Gastroesophageal sphincter (tissue), 4 donors: ENCODE measurements around a stretch of chr21.

DNA sequence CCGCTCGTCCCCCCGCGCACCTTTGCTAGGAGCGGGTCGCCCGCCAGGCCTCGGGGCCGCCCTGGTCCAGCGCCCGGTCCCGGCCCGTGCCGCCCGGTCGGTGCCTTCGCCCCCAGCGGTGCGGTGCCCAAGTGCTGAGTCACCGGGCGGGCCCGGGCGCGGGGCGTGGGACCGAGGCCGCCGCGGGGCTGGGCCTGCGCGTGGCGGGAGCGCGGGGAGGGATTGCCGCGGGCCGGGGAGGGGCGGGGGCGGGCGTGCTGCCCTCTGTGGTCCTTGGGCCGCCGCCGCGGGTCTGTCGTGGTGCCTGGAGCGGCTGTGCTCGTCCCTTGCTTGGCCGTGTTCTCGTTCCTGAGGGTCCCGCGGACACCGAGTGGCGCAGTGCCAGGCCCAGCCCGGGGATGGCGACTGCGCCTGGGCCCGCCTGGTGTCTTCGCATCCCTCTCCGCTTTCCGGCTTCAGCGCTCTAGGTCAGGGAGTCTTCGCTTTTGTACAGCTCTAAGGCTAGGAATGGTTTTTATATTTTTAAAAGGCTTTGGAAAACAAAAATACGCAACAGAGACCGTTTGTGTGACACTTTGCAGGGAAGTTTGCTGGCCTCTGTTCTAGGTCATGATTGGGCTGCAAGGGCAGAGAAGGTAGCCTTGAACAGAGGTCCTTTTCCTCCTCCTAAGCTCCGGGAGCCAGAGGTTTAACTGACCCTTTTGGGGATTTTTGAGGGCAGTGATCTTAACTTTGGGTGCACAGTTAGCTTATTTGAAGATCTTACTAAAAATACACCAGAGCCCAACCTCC is 587 bp downstream of the SOD1 start:
- PRO-cap: bidirectional peak, plus-strand start at position 249 of the sequence, minus-strand start at position 102 of the sequence
- RAMPAGE, long total RNA, 4 experiments: no peak in any of the 4 experiments

DNA sequence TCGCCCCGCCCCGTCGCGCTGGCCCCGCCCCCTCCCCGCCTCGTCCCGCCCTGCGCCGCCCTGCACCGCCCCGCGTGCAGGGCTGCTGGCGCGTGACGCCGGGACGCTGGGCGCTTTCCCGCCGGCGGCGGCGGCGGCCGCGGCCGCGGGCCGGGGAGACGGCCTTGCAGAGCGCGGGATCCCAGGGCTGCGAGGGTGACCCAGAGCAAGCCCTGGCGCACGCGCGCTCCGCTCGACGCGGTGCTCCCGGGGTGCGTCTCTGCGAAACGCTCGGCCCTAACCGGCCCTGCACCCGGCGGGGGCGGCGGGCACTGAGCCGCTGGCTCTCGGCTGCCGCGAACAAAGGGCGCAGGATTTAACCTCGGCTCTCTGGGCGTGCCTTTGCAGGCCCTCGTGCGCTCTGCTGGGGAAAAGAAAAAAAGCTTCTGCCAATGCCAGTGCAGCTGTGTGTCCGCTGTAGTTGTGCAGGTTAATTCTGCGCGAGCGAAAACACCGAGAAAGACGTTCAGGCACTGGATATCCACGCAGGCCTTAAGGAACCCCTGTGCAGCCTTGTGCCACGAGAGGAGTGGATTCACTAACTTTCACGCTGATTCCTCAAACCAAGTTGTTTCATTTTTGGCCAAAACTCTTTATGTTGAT is 362 bp upstream of the SCAF4 start:
- PRO-cap: bidirectional peak, plus-strand start at position 113 of the sequence, minus-strand start outside the sequence
- RAMPAGE, long total RNA, 4 experiments: no peak in any of the 4 experiments

GRCh38 chr21:31781819-31782087 is 49.8 kb upstream of the SCAF4 start:
- PRO-cap: no peak
- RAMPAGE, long total RNA, 4 experiments: no peak in any of the 4 experiments

- PRO-cap: no peak
- RAMPAGE, long total RNA, 4 experiments: no peak in any of the 4 experiments
These were observed 24.6 kb downstream of the HUNK start for GRCh38 chr21:31897223-31897975.

DNA sequence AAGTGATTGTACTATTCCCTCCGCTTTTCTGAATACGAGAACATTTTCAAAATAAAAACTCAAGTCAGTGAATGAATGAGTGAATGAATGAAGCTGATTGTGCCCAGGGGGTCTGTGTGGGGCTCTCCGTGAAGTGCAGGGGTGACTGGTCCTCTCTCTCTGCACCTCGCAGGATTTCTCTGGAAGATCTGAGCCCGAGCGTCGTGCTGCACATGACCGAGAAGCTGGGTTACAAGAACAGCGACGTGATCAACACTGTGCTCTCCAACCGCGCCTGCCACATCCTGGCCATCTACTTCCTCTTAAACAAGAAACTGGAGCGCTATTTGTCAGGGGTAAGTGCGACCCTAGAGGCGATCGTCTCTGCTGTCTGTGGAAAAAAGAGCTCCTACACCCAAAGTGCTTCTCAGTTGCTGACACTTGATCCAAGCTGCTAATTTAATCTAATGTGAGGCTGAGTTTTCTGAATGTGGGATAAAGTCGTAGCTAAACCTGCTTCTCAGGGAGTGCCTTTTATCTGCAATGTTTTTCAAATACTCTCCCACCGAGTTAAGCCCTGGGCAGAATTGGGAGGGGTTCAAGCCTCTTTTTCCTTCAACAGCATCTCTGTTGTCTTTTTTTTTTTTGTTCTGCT is 101.7 kb downstream of the HUNK start:
- PRO-cap: no peak
- RAMPAGE, long total RNA, 4 experiments: no peak in any of the 4 experiments

- PRO-cap: no peak
- RAMPAGE, long total RNA, 4 experiments: no peak in any of the 4 experiments
These were observed 42.4 kb downstream of the URB1 start for GRCh38 chr21:32350502-32350702.

DNA sequence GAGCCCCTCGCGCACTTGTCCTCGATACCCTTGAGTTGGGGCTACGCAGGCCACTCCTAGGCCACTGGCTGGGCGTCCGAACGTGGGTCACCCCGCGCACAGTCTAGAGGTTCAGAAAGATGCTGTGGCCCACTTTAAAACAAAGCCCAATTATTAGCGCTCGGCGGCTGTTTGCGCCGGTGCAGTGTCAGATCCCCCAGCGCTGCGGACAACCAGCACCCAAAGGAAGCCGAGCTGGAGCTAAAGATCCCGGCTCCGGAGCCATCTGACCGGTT is 740 bp upstream of the EVA1C start:
- PRO-cap: unidirectional peak, plus-strand start at position 190 of the sequence
- RAMPAGE, long total RNA, 4 experiments: no peak in any of the 4 experiments

GRCh38 chr21:32417565-32418541 is 5.3 kb downstream of the EVA1C start:
- PRO-cap: no peak
- RAMPAGE, long total RNA, 4 experiments: start-site peak on the plus strand in 1 of 4 experiments, at chr21:32417925-32417952 at its widest, 27 reads per replicate

DNA sequence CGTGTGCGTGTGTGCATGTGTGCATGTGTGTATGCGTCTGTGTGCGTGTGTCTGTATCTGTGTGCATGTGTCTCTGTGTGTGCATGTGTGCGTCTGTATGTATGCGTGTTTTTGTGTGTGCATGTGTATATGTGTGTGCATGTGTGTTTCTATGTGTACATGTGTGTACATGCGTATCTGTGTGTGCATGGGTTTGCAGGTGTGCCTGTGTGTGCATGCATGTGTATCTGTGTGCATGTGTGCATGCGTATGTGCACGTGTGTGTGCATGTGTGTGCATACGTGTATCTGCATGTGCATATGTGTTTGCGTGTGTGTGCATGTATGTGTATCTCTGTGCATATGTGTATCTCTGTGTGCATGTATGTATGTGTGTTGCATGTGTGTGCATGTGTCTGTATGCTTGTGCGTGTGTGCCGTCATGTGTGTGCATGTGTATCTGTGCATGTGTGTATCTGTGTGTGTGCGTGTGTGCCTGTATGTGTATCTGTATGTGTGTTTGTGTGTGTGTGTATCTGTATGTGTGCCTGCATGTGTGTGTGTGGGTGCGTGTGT is 77.8 kb downstream of the TCP10L start:
- PRO-cap: no peak
- RAMPAGE, long total RNA, 4 experiments: no peak in any of the 4 experiments

- PRO-cap: no peak
- RAMPAGE, long total RNA, 4 experiments: start-site peak on the minus strand in 1 of 4 experiments, at chr21:32533355-32533715 at its widest, 5 reads per replicate
These were observed 52.1 kb downstream of the TCP10L start for GRCh38 chr21:32532987-32533935.

DNA sequence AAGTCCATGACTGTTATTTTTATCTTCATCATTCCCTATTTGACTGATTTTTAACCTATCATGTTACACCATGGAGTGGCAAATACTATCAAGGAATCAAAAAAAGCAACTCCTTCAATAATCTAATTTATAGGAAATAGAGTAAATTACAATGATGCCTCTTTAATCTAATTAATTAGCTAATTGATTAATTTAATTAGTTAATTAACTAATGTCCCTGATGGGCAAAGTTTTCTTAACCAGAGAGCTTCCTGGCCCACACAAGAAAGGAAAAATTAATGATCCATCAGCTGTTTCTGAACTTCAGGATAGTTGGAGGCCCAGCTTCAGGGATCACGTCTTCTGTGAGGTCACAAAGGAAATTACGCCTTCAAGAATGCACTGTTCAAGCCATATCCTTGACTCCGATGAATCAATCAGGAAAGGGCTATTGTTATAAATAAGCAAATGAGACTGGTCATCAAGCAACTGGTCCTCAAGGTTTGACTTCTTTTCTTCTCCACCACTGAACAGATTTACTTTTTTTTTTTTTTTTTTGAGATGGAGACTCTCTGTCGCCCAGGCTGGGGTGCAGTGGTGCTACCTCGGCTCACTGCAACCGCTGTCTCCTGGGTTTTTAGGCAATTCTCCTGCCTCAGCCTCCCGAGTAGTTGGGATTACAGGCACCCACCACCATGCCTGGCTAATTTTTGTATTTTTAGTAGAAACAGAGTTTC is 40.7 kb downstream of the TCP10L start:
- PRO-cap: no peak
- RAMPAGE, long total RNA, 4 experiments: no peak in any of the 4 experiments

DNA sequence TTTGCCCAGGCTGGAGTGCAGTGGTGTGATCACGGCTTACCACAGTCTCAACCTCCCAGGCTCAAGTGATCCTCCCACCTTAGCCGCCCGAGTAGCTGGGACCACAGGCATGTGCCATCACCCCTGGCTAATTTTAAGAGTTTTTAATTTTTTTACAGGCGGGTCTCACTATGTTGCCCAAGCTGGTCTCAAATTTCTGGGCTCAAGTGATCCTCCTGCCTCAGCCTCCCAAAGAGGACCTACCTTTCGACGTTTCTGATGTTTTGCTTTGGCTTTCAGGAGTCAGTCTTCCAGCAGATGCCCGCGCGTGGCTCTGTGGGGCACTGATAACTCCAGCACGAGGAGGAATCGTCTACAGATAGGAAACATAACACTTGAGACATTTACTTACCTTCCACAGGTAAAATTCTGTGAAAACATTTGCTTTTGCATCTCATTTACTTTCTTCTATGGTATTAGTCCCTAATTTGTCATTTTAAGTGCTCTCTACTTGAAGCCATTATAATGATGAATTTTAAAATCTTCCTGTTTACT is 27.3 kb upstream of the CFAP298 start:
- PRO-cap: no peak
- RAMPAGE, long total RNA, 4 experiments: no peak in any of the 4 experiments

GRCh38 chr21:32728739-32729216 is 965 bp upstream of the SYNJ1 start:
- PRO-cap: no peak
- RAMPAGE, long total RNA, 4 experiments: no peak in any of the 4 experiments

GRCh38 chr21:32764084-32764753 is 7.3 kb downstream of the PAXBP1 start:
- PRO-cap: no peak
- RAMPAGE, long total RNA, 4 experiments: no peak in any of the 4 experiments

DNA sequence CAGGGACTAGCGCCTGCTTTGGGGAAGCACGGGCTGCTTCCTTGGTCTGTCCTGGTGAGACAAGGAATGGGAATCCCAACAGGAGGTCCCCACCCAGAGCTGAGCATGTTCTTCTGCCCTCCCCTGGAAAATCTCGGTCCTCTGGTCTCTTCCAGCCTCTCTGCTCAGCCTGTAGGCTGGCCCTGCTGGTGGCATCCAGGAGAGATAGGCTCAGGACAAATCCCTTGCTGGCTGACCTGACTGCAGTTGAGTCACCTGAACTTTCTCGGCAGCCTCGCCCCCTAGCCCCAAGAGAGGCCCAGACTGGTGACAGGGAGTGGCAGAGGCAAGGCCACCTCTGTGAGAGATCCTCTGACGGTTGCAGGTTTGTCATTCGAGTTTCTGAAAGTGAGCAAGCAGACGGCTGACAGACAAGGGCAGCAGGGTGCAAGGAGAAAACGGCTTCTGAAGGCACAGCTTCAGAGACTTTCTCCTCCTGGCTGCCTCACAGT is 5.8 kb downstream of the OLIG1 start:
- PRO-cap: no peak
- RAMPAGE, long total RNA, 4 experiments: no peak in any of the 4 experiments

DNA sequence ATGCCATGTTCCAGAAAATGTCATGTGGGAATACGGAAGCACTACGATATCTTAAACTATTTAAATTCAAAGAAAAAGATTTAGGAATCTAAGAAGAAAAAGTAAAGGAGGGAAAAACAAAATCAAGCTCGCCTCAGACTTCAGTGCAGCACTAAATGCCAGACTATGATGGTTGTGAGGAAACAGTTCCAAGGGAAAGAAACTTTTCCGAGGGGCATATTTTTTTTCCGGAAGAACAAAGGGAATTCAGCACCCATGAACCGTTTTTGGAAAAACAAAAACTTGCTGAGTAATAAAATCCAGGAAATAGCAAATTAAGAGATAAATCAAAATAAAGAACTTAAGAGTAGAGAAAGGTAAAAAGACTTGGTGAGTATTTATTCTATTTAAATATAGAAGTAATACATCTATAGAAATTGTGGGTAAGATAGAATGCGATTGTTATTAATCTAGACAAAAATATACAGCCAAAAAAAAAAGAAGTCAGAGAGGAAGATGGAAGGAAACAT is 3.8 kb downstream of the IFNAR2 start:
- PRO-cap: no peak
- RAMPAGE, long total RNA, 4 experiments: no peak in any of the 4 experiments

- PRO-cap: no peak
- RAMPAGE, long total RNA, 4 experiments: no peak in any of the 4 experiments
These were observed 9.2 kb upstream of the IFNGR2 start for GRCh38 chr21:33394030-33394396.

DNA sequence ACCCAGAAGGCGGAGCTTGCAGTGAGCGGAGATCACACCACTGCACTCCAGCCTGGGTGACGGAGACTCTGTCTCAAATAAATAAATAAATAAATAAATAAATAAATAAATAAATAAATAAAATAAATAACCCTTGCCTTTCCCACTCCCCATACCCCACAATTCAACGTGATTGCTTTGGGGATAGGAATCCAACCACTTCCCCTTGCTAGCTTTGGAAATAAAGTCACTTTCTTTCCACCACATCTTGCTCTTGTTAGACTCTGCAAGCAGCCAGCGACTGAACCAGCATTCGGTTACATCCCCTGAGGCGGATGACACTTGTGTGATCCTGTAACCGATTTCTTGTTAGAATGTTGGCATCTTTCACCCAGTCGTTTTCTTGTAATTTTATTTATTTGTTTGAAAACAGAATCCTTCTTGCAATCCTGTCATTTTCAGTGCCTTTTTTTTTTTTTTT is 1.7 kb upstream of the IFNGR2 start:
- PRO-cap: no peak
- RAMPAGE, long total RNA, 4 experiments: no peak in any of the 4 experiments

DNA sequence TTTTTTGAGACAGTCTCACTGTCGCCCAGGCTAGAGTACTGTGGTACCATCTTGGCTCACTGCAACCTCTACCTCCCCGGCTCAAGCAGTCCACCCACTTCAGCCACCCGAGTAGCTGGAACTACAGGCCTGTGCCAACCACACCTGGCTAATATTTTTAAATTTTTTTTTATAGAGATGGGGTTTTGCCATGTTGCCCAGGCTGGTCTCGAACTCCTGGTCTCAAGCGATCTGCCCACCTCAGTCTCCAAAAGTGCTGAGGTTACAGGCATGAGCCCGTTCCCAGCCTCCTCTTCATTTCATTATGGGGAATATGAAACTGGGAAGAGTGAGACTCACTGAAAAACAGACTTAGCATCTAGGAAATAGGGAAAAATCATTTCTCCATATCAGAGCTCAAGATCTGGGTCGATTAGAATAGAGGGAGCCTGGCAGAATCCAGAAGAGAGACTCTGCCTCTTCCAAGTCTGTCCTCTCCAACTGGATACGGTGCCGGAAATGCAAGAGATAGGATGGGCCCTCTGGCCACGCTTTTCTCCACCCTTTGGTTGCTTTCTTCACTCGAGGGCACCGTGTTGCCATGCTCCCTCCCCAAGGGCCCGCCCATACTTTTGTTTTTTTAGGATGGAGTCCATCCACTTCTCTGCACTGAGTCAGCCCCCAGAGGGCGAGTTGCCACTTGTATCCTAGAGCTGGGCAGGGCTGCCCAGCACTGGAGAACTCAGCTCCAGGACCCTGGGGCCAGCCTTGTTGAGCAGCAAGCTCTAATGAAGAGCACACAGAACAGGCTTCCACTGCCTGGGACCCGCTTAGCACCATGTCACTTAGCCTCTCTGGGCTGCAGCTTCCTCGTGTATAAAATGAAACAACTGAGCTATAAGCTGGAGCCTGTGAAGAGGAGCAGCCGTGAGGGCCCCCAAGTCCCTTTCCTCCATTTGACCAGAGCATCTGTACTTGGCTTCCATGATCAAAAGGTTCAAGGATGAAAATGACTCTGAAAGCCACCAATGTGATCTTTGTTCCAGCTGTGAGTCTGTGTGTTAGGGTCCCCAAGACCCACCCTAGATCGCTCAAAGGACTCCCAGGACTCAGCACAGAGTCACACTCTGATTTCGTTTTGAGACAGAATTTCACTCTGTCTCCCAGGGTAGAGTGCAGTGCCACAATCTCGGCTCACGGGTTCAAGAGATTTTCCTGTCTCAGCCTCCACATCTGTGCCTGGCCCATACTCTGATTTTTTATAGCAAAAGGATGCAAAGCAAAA is 25.5 kb downstream of the IFNGR2 start:
- PRO-cap: no peak
- RAMPAGE, long total RNA, 4 experiments: no peak in any of the 4 experiments

- PRO-cap: no peak
- RAMPAGE, long total RNA, 4 experiments: no peak in any of the 4 experiments
These were observed 35.6 kb downstream of the TMEM50B start for GRCh38 chr21:33444172-33444574.